Mononuclear cell (primary cell): Measurements from ENCODE around the genes C6orf15 and PSORS1C1.

- RRBS = no CpG with 5 or more reads among the region's 8 CpGs
Measured at GRCh38 chr6:30615337-30616187, 1.5 kb downstream of the PPP1R10 start.

- RRBS = no CpG with 5 or more reads among the region's 7 CpGs
Measured at GRCh38 chr6:30633320-30633715, 6.6 kb downstream of the ATAT1 start.

DNA sequence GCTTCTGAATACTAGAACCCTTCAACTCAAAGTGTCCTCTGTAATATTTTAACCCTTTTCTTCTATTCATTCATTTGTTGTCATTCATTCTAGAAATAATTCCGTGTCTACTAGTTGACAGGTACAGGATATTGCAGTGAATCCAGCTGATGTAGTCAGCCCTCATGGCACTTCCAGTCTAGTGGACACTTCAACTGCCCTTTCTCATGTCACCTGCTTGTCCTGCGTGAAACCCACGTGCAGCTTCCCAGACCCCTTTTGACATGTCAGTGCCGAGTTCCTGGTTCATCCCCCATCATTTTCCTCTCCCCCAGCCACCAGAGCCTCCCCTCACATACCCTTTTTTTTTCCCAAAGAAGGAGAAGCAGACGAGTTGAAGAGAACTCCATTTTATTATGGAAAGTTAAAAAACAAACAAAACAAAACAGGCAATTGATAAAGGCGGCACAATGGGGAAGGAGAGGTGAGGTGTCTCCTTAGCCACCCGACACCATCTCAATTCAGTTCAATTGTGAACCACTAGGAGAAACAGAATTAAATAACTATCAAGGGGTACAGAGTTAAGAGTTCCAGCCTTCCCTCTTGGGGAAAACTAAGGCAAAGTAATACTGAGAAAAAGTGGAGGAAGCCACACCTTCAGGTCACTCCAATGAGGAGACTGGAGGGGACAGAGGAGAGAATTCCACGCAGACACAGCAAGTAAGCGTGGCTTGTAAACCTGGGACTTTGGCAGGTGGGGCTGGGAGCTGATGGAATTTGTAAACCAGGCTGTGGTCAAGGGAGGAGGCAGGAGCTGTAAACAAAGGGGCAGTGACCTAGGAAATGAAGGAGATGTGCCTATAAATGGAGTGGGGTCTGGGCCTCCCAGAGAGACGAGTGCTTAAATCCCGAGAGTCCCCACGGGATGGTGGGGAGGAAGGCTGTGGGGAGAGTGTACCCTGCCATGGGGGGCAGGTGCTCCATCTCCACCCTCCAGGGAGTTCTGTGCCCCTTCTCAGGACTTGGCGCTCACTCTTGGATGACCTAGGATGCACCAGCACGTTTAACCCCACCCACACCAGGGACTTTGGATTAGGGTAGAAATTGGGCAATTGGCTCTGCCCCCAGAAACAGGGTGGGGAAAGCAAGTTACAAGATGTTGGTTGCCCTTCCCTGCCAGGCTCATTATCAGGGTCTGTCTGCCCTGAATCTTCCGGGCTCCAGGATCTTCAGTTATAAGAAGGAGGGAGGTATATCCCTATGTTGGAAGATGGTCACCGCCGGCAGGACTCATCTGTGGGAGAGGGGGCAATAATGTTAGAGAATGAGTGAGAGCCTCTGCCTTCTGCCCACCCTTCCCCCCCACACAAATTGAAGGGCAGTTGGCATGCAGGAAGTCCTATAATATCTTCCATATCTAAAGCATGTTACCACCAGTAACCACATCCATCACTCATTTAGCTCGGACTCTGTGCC lies 3.7 kb upstream of the DHX16 start:
- RRBS = no CpG with 5 or more reads among the region's 18 CpGs

- RRBS = no CpG with 5 or more reads among the region's 9 CpGs
Measured at GRCh38 chr6:30712417-30712968, 4.6 kb downstream of the MDC1 start.

- RRBS = no CpG with 5 or more reads among the region's 13 CpGs
Measured at GRCh38 chr6:30721909-30722218, 1.7 kb downstream of the TUBB start.

GRCh38 chr6:30729469-30730331 lies 9.5 kb downstream of the TUBB start:
- RRBS = no CpG with 5 or more reads among the region's 7 CpGs

- RRBS = 2% methylated on average over 12 of the region's 36 CpGs
Measured at GRCh38 chr6:30743459-30744076, 779 bp downstream of the IER3 start.

DNA sequence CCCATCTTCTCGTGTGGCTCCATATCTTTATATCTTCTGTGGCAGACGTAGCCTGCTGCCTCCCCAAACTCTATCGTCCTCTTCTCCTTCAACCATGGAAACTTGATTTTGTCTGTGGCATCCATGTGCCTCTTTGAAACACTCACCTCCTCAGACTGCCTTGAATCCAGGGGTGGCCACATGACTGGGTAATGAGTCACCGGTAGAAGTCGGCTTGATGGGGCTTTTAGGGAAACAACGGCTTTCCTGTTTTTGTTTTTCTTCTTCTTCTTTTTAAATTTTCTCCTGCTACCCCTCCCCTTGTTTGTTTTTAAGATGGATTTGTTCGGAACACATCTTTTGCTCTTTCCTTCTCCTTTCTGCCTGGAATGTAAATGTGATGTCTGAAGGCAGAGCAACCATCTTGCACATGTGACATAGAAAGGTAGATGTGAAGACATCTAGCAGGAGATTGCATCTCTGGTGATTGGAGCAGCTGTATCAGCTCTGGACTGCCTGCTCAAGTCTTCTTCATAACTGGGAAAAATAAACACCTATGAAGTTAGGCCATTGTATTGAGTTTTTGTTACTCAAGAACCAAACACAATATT lies 70.0 kb upstream of the DDR1 start:
- RRBS = no CpG with 5 or more reads among the region's 7 CpGs

DNA sequence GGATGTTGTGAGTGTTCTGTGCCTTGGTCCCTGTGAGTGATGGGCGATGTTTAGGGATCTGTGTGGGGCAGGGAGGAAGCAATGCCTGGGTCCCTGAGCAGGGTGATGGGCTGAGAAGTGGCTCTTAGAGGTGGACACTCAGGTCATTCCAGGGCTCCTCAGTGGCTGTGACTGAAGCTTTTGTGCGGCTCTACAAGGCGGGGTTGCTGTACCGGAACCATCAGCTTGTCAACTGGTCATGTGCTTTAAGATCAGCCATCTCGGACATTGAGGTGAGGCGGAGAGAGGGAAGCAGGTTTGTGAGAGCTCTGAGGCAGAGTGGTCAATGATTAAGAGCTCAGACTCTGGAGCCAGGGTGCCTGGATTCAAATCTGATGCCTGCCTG lies 2.9 kb downstream of the VARS2 start:
- RRBS = no CpG with 5 or more reads among the region's 6 CpGs

- RRBS = no CpG with 5 or more reads among the region's 5 CpGs
Measured at GRCh38 chr6:30926501-30927014, 5.4 kb downstream of the SFTA2 start.

DNA sequence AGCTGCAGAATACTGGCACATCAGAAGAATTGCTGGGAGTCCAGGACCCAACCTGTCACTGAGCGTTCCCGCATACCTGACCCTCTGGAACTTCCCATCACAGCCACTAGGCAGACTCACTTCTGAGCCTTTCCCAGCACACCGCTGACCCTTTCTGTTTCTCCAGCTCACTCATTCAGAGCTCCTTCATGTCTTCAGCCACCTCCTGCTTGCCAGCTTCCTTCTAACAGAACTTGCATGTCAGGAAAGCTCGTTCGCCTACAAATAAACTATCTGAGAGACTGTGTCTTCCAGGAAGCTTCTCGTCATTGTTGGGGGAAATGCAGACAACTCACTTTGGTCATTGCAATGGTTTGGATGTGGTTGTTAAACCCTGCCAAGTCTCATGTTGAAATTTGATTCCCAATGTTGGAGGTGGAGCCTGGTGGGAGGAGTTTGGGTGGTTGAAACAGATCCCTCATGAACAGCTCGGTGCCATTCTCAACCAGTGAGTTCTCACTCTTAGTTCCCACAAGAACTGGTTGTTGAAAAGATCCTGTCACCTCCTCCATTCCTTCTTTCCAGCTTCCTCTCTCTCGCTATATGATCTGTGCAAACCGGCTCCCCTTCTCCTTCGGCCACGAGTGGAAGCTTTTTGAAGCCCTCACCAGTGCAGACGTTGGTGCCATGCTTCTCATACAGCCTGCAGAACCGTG lies 1.5 kb upstream of the MUC21 start:
- RRBS = no CpG with 5 or more reads among the region's 13 CpGs

DNA sequence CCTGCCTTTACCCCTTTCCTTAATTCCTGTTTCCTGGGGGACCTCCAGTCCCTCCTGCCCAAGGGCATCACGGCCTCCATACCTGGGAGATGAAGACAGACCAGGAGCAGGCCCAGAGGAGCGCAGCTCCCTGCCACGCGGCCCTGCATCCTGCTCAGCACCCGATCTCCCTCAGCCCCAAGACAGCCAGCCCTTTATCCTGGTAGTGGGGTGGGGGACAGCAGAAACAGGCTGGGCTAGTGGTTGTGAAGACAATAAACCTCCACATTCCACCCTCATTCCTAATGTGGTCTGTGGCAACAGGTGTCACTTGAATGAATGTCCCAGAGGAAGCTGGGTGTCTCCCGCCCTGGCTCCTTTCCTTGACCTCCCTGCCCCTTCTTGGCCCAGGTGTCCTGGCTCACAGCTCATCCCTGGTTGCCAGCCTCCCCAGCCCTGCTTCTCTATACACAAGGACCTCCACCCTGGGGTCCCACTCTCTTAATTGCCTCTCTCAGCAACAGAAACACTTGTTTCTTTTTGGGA lies at the start of gene C6orf15:
TSS of gene C6orf15 (minus strand) at position 169 of the 525 bp plus-strand sequence.
- RRBS = no CpG with 5 or more reads among the region's 6 CpGs

- RRBS = no CpG with 5 or more reads among the region's 3 CpGs
Measured at GRCh38 chr6:31114554-31114938, at the start of gene PSORS1C1. TSS of gene PSORS1C1 (plus strand) at chr6:31114800.

DNA sequence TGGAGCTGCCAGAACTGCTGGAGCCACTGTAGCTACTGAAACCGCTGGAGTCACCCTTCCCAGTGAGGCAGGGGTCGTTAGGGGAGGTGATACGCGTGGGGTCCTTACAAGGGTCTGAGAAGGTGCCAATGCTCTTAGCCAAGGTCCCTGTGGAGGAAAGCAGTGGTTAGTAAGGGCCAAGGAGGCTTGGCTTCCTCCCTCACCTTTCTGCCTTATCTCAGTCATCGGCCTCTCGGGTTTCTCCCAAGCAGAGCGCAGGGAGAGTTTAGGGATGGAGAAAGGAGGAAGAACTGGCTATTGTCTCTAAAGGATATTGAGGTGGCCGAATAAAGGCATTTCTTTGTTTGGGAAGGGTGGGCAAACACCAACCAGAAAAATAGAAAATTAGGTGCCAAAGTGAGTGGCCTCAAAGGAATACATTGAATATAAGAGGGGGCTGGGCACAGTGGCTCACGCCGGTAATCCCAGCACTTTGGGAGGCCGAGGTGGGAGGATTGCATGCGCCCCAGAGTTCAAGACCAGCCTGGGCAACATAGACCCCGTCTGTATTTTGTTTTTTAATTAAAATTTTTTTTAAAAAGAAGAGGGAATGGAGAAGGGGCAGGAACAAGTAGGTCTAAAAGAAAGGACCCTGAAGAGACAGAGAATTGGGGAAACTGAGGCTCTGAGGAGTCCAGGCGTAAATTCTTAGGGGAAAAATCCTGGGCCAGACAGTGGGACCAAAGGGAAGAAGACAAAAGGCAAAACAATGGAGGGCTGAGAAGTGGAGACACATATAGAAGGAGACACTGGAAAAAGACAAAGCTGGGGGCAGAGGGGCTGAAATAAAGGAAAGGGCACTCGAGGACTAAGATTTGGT lies 2.6 kb downstream of the CDSN start:
- RRBS = no CpG with 5 or more reads among the region's 15 CpGs

DNA sequence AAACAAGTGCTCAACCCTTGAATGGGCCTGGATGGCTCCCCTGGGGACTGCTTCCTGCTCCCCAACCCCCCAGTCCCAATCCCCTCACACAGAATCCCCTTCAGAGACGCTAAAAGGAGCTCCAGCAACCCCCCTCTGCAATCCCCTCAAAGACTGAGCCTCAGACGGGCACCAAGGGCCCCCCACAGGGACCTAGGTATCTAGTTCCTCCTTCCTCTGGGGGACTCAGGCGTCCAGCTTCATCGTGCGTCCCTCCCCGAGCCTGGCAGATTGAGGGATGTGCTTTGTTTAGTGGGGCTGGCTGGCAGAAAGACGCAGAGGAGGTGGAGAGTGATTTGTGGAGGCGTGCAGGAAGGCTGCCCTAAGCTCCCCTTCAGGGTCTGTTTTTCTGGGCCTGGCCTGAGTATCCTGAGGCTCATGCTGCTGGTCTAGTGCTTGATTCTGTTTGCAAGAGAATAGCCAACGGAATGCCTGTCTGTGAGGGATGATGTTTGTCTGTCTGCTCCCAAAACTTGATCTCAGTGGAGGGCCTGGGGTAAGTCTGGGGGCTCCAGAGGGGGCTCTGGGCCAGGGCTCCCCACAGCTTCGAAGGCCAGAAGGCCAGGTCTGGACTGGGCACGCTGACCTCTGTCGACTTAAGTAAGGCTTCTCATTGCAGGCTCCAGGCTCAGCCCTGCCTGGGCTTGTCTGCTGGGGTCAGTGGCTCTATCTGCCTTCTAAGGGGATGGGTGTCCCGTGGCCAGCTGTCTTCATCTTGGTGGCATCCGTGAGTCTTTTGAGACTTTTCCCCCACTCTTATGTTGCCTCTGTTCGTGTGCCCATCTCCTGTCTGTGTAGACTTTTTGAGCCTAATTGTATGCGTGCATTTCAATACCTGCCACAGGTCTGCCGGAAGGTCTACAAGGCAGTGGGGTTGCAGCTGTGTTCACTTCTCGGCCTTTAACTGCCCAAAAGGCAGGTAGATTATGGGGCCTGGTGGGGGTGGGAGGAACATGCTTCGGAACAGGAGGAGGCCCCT lies 1.9 kb upstream of the POU5F1 start:
- RRBS = no CpG with 5 or more reads among the region's 19 CpGs

- RRBS = no CpG with 5 or more reads among the region's 5 CpGs
Measured at GRCh38 chr6:31175778-31176329, 5.4 kb upstream of the POU5F1 start.

DNA sequence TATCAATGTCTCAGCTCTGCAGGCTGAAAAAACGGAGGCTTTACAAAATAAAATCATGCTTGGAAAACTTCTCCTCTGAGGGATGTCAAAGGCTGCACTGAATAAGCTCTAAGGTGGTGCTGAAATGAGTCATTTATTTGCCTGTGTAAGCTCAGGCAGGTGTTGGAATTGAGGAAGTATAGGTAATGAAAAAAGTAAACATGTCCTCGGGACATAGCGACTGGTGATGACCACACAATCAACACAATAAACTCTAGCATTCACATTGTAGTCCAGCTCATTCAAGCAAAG lies 32.7 kb upstream of the POU5F1 start:
- RRBS = no CpG with 5 or more reads among the region's 3 CpGs

GRCh38 chr6:31205657-31206286 lies 35.3 kb upstream of the POU5F1 start:
- RRBS = no CpG with 5 or more reads among the region's 4 CpGs

DNA sequence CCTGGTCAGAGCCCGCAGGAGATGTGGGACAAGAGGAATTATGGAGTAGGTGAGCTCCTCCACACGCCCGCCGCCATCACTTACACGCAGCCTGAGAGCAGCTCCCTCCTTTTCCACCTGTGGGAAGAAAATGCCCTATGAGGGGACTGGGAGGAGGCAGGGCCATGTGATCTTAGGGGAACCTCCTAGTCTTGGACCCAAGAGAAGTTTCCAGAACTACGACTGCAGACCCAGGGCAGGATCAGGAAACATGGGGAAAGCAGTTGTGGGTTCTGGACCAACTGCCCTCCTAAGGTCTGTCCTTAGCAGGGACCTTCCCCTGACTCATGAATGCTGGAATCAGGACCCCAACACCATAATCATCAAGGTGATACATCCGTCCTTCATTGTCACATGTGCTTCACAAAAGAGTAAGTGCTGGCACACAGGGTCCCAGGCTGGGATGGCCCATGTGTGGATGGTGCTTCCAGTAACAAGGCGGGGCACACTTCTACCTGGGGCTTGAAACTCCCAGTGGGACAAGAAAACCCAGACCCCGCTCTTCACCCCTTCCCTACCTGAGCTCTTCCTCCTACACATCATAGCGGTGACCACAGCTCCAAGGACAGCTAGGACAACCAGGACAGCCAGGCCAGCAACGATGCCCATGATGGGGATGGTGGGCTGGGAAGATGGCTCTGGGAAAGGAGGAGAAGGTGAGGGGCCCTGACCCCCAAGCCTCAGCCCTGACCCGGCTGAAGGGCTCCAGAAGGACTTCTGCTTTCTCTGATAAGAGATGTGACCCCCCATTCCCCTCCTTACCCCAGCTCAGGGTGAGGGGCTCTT lies 2.3 kb downstream of the HLA-C start:
- RRBS = no CpG with 5 or more reads among the region's 12 CpGs

DNA sequence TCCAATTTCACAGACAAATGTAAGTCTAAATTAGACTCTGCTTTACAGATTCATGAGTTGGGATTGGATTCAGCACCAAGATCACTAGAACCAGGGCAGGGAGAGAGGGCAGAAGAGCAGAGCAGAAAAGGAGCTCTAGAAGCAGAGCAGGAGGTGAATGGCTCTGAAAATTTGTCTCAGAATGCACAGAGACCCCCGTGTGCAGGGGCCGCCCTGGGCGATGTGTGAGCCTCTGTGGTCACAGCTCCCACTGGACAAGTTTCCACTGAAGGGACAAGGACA lies 3.6 kb downstream of the HLA-B start:
- RRBS = no CpG with 5 or more reads among the region's 3 CpGs